Sciatic nerve (tissue), 1 donor: ENCODE measurements around a stretch of chr4.

- PRO-cap, result no peak
Measured at GRCh38 chr4:39649811-39650380, 11.2 kb upstream of the SMIM14 start.

GRCh38 chr4:39879421-39879978 lies 98.2 kb downstream of the PDS5A start:
- PRO-cap, result no peak

DNA sequence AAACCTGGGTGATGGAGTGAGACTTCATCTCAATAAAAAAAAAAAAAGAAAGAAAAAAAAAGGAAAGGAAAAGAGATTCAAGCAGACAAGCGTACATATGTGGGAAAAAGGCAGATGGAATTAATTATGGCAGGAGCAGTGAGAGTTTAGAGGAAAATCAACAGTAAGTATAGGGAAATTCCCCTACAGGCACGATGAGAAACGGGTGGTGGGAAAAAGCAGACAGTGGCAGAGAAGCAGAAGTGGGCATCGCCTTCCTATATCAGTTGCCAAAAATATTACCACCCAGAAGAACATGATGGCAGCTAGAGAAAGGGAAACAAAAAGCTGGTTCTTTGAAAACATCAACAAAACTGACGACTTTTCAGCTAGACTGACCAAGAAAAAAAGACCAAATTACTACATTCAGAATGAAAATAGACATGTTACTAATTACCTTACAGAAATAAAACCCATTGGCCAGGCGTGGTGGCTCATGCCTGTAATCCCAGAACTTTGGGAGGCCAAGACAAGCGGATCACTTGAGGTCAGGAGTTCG lies 31.5 kb downstream of the PDS5A start:
- PRO-cap, result no peak

- PRO-cap, result bidirectional peak, plus-strand start at chr4:39976635, minus-strand start at chr4:39976547
Measured at GRCh38 chr4:39976411-39976786, 1.3 kb downstream of the PDS5A start.

GRCh38 chr4:40173552-40174090 lies 23.2 kb upstream of the RHOH start:
- PRO-cap, result no peak

- PRO-cap, result no peak
Measured at GRCh38 chr4:40202504-40202848, 5.6 kb downstream of the RHOH start.

GRCh38 chr4:40204789-40206037 lies 8.4 kb downstream of the RHOH start:
- PRO-cap, result bidirectional peak, plus-strand start at chr4:40205743, minus-strand start at chr4:40205585

GRCh38 chr4:40241994-40242534 lies 45.2 kb downstream of the RHOH start:
- PRO-cap, result no peak

- PRO-cap, result no peak
Measured at GRCh38 chr4:40307540-40308195, 27.5 kb upstream of the CHRNA9 start.

DNA sequence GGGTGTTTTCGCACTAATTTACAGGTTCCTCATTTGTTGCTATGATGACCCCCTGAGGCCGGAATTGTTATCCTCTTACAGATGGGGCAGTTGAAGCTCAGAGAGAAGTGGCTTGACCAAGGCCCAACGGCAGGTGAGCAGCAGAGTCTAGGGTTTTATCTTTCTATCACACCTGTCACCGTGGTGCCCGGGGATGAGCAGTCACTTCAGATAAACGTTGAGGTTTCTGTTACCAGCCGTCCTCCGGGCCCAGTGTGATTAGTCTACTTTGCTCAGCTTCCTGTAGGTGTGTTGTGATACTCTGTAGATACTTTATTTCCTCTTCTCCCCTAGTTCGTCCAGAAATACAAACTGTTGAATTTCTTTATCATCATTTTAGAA lies 26.9 kb upstream of the CHRNA9 start:
- PRO-cap, result no peak

DNA sequence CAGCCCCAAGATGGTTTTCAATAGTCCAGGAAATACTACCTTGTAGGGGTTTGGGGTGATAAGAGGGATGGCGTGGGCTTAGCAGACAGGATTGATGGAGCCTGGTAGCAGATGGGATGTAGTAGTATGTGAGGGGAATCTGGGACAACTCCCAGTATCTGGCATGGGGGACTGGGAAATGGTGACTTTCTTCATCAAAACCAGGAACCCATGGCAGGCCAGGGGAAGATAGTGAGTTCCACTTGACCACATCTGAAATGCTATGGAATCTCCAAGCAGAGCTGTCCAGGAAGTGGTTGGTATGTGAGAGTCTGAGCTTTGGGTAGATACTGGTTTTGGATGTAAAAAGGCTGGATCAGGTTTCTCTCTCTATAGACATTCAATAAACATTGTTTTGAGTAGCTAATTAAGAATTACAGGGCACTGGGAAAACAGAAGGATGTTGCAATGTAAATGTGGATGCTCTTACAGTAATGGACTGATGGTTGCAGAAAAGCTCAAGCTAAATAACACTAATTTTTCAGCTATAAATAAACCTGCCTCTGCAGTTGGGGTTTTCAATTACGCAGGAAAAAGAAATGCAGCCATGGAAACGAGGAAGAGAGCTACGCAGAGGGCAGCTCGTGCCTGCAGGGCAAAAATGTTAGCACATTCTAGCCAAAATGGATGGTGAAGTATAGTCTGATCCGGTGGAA lies 13.5 kb upstream of the CHRNA9 start:
- PRO-cap, result no peak

- PRO-cap, result no peak
Measured at GRCh38 chr4:40327233-40327784, 7.8 kb upstream of the CHRNA9 start.

- PRO-cap, result no peak
Measured at GRCh38 chr4:40334548-40335073, 522 bp upstream of the CHRNA9 start.

- PRO-cap, result no peak
Measured at GRCh38 chr4:40438777-40439157, 103.6 kb downstream of the CHRNA9 start.

GRCh38 chr4:40471718-40472220 lies 136.6 kb downstream of the CHRNA9 start:
- PRO-cap, result no peak

DNA sequence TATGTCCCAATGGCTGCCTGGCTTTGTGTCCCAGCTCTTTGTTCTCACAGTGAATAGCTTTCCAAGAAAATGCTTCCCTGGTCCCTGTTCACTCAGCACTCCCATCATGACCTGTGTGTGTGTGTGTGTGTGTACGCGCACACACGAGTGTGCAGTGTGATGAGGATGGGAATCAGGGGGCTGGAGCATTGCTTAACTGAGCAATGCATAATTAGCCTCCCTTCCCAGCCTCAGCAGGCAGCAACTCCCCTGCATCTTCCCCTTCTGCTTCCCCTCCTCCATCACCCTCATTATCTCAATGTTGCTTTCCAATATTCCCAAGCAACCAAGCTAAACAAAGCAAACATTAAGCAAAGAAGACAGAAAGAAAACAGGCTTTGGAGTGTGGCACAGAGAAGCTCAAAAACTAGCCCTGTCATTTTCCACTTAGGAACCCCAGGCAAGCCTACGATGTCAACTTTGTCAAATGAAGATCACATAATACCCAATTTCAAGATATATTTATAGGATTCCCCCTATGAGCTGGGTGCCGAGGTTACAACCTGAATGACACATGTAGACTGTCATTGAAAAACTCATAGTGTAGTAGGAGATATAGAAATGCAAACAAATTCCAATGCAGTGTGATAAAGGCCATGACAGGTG lies 136.9 kb downstream of the RBM47 start:
- PRO-cap, result no peak

GRCh38 chr4:40718913-40719413 lies 30.8 kb upstream of the NSUN7 start:
- PRO-cap, result no peak

GRCh38 chr4:40809616-40809982 lies 59.8 kb downstream of the NSUN7 start:
- PRO-cap, result no peak

DNA sequence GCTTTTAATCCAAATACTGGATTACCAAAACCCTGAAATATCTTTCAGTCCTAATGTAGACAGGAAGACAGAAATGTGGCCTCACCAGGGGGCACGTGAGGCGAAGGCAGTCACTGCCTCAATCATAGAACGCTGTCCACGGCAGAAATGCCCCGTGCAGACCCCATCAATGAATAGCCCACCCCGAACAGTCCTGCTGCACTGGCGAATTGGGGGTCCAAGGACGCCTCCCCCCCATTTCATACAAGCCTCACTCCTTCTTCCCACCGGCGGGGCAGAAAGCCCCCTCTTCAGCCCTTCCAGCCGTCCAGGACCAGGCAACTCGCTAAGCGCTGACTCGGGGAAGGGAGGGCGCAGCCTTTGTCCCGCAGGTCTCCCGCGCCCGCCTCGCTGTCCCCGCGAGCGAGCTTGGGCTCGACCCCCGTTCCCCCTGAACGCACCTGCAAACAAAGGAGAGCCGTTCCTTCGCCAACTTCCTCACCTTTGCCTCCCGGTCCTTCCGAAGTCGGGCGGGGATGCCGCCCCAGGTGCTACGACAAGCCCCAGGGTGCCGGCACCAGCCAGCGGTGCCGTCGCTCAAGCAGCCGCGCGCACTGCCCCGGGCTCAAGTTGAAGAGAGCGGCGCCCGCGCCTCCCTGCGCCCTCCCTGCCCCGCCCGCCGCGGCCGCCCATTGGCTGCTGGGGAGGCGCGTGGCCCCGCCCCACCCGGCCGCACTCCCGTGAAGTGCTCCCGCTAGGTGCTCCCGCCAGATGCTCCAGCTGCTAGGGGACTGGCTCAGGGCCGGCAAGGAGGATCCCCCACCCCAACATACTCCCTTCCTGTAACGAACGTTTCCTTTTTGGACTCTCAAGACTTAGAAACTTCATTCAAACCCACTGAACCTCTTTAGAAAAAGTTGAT lies 107.0 kb downstream of the NSUN7 start:
- PRO-cap, result unidirectional peak, minus-strand start at position 611 of the sequence

- PRO-cap, result no peak
Measured at GRCh38 chr4:40909108-40909667, 159.4 kb downstream of the NSUN7 start.